ENCODE data around the genes TTBK2 and CCNDBP1.

GRCh38 chr15:42920119-42920939 is at the start of gene TTBK2:
TSS of gene TTBK2 (minus strand) at chr15:42920778.
- PRO-cap, result bidirectional peak, plus-strand start at chr15:42920484, minus-strand start at chr15:42920315; unidirectional peak, minus-strand start at chr15:42920561; bidirectional peak, plus-strand start at chr15:42921025, minus-strand start at chr15:42920776

DNA sequence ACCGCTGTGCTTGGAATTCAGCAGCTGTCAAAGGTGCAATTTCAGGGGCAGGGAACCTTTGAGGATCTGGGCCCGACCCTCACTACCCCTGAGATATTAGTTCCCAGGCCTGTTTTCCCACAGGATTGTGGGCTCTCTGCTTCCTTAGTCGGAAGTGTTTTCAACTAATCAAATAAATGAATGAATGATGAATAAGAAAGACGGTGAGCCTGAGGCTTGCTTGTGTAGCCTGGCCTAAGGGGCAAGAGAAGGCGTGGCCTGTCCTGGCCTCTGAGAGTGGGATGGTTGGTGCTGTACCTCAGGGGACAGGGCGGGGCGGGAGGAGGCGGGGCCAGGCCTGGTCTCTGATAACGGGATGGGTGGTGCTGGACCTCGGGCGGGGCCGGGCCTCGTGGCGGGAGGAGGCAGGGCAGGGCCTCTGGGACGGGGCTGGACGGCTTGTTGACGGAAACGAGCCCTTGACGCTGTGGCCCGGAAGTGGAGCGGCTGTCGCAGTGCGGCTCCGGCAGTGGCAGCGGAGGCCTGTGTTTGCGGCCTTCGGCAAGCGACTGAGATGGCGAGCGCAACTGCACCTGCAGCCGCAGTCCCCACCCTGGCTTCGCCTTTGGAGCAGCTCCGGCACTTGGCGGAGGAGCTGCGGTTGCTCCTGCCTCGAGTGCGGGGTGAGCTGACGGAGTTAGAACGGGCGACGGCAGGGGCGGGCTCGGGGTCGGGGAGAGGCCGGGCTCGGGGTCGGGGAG is at the start of gene CCNDBP1:
TSS of gene CCNDBP1 (plus strand) at position 458 of the 740 bp plus-strand sequence.
- PRO-cap, result bidirectional peak, plus-strand start at position 494 of the sequence, minus-strand start at position 449 of the sequence

GRCh38 chr15:43253184-43253981 is 13.3 kb downstream of the TGM5 start:
- PRO-cap, result no peak

DNA sequence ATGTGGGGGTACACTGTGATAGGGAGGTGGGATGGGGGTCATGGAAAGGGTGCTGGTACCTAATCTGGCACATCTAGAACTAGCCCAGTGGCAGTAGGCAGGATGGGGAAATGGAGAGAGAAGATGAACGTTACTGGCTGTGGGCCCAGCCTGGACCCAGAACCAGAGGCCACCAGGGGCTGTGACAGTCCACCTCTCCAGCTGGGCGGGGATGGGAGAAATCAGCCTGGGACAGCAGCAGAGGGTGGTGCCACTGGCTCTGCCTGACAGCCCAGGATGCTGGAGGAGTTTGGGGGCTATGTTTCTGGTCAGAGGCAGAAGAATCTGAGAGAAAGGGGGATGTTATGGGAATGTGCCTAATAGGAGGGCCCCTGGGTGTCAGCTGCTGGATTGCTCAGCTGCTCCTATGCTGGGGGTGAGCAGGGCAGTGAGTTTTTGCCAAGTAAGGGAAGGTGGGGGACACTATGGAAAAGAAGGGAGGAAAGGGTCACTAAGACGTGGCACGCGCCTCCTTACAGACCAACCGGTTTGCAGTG is 387 bp downstream of the MAP1A start:
- PRO-cap, result no peak

DNA sequence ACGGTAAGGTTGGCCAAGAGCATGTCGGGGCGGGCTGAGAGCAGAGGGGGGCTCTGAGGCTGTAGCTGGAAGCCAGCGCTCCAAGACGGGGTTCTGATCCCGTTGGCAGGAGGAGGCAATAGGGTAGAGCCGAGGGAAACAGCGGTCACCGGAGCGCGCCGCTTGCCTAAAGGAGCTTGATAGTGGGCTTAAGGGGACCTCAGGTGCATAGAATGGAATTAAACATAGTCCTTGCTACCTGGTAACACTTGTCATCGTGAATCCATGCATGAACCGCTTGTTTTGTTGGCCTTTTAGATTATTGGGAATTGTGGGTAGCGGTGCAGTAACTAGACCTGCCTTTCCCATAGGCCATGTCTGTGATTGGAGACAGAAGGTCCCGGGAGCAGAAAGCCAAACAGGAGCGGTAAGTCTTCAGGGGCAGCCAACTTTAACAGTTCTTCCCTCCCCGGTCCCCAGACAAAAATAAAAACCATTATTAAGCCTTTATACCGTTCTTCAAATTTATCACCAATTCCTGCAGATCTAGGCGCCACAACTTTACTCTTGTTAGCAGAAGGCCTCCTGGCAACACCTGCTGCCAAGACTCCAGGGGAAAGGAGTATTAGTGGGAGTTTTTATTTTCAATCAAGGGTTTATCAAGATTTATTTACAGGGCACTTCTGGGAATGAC is 519 bp downstream of the HYPK start:
- PRO-cap, result unidirectional peak, plus-strand start at position 83 of the sequence; bidirectional peak, plus-strand start at position 118 of the sequence, minus-strand start at position 120 of the sequence

GRCh38 chr15:43827814-43828442 is 1.1 kb downstream of the WDR76 start:
- PRO-cap, result no peak

GRCh38 chr15:43872900-43873677 is 46.3 kb downstream of the WDR76 start:
- PRO-cap, result no peak

GRCh38 chr15:43920854-43921445 is 94.1 kb downstream of the WDR76 start:
- PRO-cap, result no peak

GRCh38 chr15:43934525-43934855 is 107.7 kb downstream of the WDR76 start:
- PRO-cap, result no peak

GRCh38 chr15:44288879-44289662 is 552 bp downstream of the GOLM2 start:
- PRO-cap, result bidirectional peak, plus-strand start at chr15:44288960, minus-strand start at chr15:44288942; bidirectional peak, plus-strand start at chr15:44289277, minus-strand start at chr15:44289126

DNA sequence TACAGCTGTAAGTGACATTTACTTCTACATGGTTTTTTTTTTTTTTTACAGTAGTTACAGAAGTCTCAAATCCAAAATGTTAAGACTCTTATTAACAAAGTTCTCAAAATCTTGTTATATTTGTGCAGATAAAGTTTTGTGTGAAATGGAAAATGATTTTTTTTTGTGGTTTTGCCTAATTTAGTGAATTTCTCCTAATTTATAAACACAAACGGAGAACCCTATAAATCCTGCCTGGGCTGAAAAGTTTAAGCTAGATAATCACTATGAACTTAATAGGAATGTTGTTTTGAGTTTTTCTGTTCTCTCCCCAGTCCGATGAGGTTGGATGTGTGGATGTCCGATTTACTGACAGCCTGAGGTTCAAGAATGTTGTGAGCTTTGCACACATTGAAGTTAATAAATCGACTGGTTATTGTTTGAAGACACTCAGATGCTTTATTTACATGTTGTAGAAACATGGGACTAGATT is 1.3 kb downstream of the EIF3J start:
- PRO-cap, result no peak

DNA sequence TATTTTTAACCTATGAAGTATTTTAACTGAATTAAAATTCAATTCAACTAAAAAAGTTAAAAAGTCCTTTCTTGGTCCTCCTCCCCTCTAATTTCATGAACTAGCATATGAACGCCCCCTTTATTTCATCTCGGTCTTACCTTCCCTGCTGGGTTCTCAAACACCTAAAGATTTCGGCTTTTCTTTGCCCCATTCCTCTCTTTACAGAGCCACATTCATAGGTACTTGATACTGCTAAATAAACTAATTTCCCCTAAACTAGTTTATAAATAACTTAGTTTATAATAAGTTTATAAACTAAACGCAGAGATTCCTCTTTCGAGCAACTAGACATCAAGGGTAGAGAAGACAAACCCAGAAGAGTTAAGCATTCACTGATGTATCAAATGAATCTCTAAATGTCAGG is 1.6 kb downstream of the SPG11 start:
- PRO-cap, result no peak

- PRO-cap, result no peak
Measured at GRCh38 chr15:44675545-44675956, 12.1 kb upstream of the SPG11 start.

DNA sequence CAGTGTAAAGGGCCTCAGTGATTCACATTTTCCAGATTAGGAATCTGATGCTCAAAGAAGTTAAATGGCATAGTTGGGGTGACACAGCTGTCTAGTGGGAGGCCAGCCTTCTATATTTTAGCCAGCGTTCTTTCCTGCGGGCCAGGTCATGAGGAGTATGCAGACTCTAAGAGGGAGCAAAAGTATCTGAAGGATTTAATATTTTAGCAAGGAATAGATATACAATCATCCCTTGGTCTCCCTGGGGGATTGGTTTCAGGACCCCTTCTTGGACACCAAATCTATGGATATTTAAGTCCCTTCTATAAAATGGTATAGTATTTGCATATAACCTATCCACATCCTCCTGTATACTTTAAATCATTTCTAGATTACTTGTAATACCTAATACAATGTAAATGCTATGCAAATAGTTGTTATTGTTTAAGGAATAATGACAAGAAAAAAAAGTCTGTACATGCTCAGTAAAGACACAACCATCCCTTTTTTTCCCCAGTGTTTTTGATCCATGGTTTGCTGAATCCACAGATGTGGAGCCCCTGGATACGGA is 7.0 kb downstream of the B2M start:
- PRO-cap, result no peak

- PRO-cap, result no peak
Measured at GRCh38 chr15:44720100-44720176, 8.6 kb downstream of the B2M start.

- PRO-cap, result bidirectional peak, plus-strand start at chr15:44728988, minus-strand start at chr15:44728712; bidirectional peak, plus-strand start at chr15:44729030, minus-strand start at chr15:44729125; bidirectional peak, plus-strand start at chr15:44729309, minus-strand start at chr15:44729312; bidirectional peak, plus-strand start at chr15:44729635, minus-strand start at chr15:44729621
Measured at GRCh38 chr15:44728961-44729724, 7.2 kb upstream of the TRIM69 start.

GRCh38 chr15:45048435-45049161 is 25.6 kb downstream of the SORD start:
- PRO-cap, result no peak

- PRO-cap, result no peak
Measured at GRCh38 chr15:45083078-45083629, 30.8 kb downstream of the DUOX2 start.

DNA sequence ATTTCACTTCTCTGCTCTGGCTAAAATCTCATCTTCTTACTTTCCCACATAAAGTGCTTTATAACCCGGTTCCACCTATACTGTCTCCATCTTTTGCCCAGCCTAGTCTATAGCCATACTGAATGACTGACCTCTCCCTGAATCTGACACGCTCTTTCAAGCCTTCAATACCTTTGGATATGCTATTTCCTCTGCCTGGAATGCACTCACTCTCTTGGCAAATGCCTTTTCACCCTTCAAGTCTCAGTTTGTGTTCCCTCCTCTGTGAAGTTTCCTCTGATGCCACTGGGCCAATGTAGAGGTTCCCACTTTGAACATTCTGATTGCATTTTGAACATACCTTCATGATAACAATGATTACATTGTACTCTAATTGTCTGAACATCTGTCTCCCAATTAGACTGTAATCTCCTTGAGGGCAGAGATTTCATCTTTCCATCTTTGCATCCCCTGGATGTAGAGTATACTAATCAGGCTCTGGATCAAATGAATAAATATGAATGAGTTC is 3.4 kb downstream of the DUOXA1 start:
- PRO-cap, result no peak

GRCh38 chr15:45130147-45130337 is 248 bp downstream of the DUOX1 start:
- PRO-cap, result no peak